ENCODE results near the genes LAMTOR5, CD53, CHI3L2 and RAP1A.

DNA sequence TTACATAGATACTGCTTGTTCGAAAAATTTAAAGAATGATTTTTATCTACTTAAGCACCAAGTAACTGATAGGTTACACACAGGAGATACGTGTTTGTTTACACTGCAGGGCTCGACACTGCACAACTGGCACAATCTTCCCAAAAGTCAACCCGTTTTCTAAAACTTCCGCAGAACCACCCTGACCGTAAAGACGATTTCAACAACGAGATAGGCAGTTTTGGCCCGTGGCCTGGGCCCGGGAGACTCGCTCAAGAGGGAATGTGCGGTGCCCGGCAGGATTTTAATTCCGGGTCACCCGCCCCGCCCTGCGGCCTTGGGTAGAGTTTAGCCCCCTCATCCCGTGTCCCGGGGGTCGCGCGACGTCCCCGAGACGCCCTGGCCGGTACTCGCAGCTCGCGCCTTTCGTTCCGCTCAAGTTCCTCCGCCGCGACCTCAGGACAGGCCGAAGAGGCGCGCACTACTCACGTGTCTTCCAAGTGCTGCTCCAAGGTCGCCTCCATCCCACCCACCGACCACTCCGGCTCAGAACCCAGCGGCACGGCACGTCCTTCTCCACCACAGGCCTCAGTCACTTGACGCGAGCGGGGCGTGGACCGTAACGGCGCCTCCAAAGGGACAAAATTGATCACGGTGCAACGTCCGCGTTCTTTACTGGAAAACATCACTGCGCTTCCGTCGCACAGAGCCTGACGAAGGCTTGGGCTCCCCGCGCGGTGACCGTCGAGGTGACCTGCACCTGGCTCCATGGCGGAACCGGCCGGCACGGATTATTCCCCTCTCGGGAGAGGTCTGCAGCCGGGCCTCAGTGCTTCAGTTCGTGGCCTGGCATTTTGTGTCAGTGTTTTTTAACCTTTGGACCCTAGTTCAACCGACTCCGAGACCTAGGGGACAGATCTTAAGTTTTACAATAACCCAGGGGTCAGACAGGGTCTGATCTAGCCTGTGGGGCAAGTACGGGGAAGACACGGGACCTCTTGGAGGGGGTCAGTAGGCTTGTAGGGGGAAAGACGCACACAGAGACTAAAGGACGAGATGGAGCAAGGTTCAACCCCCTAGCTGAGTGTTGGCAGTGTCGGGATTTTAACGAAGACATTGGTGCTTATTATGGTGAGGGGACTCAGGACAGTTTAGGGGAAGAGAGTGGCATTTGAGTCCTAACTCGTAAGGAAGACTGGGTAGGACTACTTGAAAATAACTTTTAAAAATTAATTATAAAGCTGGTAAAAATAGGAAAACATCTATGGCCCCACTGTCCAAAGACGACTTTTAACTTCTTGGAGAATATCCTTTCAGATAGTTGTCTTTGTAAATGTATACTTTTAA is at the start of gene LAMTOR5:
Gene LAMTOR5 (minus strand): TSS at position 577 of the 1,326 bp plus-strand sequence.
- PRO-cap, result bidirectional peak, plus-strand start at position 692 of the sequence, minus-strand start at position 577 of the sequence

DNA sequence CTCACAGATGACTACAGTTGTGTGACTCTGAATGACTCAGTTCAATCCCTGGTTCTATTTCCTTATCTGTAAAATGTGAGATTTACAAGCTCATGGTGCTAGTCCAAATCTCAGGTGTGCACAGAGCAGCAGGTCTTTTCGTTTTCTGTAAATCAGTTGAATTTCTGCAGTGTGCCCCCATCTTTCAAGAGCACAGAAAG is 26.3 kb downstream of the PROK1 start:
- PRO-cap, result no peak

DNA sequence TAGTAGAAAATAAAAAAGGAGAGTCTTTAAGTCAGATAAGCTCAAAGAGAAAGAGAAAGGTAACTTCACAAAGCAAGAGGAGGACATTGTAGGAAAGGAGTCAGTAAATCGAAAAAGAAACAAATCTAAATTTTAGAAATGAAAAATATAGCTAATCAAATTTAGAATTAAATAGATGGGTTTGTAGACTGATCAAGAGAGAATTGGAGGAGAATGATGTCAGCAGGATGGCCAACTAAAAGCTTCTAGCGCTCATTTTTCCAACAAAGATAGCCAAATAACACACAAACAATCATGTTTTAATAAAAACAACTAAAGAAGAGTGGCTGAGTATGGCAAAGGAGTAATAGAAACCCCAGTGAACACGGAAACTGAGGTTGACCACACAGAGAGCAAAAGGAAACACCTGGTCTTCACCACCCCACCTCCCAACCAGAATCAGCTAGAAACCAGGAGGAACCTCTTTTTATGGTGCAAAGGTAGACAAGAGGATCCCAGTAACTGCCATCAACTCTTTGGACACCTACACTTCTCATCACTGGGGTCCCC is 85.9 kb upstream of the CD53 start:
- PRO-cap, result no peak

DNA sequence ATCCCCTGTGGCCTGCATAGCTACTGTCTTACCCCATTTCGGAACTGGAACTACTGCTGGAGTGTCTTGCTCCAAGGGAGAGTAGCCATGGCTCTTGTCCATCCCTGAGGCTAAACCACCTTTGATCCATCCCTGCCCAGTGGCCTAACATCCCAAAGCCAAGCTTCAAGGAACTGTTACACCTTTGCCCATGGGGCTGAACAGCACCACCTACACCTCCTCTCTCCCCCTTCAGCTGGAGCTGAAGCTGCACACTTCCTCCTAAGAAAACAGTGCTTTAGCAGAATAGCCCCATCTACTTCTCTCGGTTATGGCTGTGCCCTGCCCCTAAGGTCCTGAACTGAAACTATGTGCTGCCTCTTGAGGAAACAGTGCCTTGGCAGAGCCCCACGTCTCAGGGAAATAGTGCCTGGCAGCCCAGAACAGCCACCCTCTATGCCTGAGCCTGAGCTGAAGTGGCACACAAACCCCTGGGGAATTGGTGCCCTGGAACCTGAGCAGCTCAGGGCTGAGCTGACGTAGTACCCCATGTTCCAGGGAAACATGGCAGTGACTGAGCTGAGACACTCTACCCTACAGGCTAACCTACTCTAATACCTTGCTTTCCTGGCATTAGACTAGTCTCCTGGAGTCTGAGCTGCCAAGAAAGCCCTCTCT is 85.2 kb upstream of the CD53 start:
- PRO-cap, result no peak

GRCh38 chr1:110872235-110873358 is at the start of gene CD53:
Gene CD53 (plus strand): TSS chr1:110873148.
- PRO-cap, result no peak

GRCh38 chr1:110899380-110899813 is 26.4 kb downstream of the CD53 start:
- PRO-cap, result no peak

DNA sequence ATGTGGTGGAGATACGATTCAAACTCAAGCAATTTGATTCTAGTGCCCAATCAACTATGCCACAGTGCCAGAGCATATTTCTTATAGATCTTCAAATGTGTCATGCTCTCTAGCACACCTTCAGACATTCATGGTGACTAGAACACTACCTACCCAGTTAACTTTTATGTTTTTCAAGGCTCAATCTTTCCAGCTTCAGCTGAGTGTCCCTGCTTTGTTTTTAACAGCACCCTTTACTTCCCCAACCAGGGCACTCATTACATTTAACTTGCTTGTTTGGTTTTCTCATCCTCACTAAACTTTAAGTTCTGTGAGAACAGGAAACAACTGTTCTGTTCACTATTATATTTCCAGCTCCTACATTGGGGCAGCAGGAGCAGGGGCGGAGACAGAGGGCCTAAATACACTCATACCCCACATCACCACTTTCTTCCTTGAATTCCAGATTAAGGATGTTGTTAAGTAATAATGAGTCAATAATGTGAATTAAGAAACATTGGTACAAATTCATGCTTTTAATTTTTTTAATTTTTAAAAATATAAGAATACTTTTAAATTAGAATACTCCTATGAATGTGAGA is 6.1 kb downstream of the DRAM2 start:
- PRO-cap, result no peak

- PRO-cap, result no peak
Measured at GRCh38 chr1:111192909-111193810, 7.3 kb downstream of the DENND2D start.

DNA sequence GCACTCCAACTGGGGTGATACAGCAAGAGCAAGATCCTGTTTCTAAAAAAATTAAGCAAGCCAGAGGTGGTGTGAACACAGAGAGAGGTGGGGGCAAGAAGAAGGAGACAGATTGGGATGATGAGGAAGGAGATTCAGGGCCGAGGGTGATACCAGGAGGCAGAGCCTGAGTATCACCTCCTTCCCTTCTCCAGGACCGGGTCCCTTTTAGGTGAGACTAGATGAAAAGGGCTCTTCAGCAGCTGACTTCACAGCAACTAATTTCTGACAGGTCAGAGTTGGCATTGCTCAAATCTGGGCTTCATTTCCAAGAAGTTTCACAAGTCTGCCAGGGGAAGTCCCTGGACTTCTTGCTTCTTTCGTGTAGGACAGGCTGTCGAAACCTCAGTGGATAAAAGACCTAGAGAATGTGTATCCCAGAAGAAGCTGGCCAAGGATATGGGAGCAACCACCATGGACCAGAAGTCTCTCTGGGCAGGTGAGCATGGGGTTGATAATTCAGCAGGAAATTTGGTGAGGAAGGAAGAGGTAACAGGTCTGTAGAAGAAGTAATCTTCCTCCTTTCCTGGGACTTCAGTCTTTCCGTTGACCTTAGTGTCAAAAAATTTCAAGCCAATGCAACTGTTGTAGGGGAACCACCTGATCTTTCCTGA is at the start of gene CHI3L2:
Gene CHI3L2 (plus strand): TSS at position 422 of the 653 bp plus-strand sequence.
- PRO-cap, result no peak

DNA sequence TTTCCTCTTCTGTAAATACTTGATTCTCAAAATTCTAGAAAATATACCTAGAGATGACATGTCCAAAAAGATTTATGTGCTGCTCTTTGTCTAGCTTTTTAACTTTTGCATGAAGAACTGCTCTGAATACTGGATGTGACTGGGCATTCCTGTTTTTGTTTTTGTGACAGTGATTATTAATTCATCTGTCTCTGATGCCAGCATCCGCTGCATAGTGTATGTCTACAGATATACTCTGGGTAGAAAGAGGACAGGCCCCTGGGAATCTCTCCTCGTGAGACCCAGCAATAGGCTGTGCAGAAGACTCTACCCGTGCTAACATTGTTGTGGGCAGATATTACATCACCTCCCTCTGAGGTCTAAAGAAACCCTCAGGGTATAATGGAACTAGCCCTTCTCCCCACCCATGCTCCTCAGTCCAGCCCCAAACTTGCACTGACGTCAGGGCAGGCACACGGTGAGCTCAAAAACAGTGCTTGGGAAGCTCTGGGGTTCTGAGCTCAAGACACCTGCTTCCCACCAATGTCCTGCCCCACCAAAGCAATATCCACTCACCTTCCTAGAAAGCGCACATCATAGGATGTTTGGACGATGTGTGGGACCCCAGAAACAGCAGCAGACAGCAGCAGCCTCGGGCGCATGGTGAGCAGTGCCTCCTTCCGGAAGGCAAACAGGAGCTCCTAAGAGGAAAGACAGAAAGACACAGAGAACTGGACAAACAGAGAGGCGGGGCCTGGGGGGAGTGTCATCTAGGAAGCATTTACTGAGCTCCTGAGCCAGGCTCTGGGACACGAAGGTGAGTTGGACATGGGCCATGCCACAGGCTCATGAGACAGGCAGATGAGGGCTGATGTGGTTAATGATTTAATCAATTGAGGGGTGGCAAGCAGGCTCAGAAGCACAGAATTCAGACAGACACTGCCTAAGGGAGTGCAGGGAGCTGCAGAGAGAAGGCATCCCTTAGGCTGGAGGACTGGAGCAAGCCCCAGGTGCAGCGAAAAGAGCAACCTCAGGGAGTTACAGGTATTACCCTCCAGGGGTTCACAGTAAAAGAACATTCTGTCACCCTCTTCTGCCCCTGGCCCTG is 4.8 kb downstream of the OVGP1 start:
- PRO-cap, result no peak

- PRO-cap, result no peak
Measured at GRCh38 chr1:111435443-111435855, 7.9 kb upstream of the OVGP1 start.

DNA sequence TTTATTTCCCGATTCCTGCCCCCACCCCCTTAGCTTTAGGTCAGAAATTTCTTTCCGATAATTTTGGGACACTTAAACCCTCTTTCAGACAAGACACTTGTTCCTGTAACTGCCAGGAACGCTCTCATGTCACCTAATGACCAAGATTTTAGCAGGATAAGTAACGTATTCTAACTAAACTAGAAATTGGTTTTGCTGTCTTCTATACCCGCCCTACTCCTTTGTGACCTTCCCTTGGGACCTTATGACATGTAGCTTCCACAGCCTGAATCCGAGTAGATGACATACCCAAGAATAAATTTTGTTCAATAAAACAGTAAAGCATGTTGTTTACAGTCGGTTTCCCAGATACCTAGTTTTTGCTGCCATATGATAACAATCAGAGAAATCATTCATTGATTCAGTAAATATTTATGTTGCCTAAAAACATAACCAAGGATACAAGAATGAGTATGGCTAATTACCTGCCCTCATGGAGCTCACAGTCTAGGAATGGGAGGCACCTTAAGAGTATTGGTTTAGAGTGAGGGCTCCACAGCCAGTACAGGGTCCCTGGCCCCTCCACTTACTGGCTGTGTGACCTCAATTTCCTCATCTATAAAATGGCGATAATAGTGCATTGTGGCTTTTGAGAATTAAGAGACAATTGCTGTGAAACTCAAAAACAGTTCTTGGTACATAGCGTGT is 799 bp downstream of the ATP5PB start:
- PRO-cap, result no peak

DNA sequence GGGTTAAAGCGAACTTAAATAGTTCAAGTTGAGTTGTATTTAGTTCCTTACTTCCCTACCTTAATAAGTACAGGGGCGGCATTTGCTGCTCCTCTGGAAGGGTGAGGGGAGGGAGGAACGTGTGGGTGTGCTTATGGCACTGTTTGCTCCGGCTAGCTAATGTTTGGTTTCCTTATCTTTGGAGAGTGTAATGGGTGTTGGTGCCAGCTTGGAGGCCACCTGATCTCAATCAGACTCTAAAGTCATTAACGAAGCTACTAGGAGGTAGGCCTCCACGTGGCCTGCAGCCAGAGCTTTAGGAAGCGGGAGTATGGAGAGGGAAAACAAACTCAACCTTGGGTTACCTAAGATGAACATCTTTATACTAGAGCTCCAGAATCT is 43.1 kb upstream of the RAP1A start:
- PRO-cap, result no peak

DNA sequence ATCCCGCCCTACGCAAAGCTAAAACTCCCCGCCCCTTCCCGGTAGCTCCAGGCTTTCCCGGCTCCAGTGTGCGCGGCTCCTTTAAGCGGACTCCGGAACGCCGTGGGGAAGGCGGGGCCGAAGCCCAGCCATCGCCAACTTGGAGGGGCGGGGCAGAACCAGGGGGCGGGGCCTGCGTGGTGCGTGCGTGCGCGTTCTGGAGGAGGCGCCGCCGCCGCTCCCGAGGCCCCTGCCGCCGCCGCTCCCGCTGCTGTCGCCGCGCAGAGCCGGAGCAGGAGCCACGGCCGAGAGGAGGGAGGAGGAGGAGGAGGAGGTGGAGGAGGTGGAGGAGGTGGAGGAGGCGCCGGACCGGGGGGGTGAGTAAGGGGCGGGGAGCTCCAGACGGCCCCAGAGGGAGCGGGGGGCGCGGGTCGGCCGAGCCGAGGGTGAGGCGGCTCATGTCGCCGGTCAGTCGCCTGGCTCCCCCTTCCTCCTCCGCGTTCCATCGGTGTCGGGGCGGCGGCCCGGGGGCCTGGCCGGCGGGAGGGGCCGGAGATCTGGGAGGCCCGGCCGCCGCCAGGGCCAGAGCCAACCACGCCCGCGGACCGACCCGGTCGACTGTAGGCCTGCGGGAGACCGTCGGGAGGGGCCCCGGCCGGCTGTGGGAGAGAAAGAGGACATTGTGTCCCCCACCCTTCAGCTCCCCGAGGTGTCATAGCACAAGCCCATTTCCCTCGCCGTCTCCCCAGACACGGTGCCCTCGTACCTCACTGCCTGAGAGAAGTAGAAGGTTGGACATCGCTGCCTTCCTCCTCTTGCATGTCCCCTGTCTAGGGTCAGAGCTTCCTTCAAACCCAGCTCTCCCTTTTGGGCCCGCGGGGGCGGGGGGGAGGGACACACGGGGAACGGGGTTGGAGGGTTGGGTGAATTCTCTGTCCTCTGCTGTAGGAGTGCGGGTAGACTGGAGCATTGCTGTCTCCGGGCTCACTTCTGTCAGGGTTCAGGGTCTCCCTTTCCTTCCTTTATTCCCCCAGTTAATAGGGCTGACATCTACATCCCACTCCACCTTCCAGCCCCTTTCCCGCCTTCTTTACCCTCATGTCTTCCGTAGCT is at the start of gene RAP1A:
Gene RAP1A (plus strand): TSS at position 211 of the 1,092 bp plus-strand sequence.
- PRO-cap, result bidirectional peak, plus-strand start at position 250 of the sequence, minus-strand start at position 83 of the sequence; bidirectional peak, plus-strand start at position 564 of the sequence, minus-strand start at position 595 of the sequence; bidirectional peak, plus-strand start at position 948 of the sequence, minus-strand start at position 817 of the sequence

- PRO-cap, result no peak
Measured at GRCh38 chr1:111690128-111690486, 49.1 kb downstream of the INKA2 start.

DNA sequence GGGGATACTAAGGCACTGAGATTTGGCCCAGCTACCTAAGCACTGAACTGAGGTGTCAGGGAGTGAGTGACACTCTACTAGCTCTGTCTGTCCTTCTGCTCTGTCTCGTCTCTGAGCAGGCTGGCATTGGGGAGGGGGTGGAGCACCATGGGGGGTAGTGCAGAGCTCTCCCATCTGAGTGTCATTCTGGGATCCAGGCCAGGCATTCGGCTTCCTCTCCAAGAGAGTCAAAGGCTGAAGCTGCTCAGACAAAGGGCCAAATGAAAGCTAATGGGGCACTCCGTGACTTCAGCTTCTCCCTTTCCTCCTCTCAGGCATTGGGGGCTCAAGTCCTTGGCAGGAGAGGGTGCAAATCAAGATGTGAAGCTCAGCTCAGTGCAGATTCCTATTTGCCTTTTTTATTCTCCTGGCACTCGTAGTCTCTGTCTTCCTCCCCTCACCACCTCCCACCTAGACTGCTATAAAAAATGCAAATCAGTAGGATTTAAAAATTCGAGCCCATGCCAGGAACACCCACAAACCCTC is 2.2 kb downstream of the INKA2 start:
- PRO-cap, result bidirectional peak, plus-strand start at position 259 of the sequence, minus-strand start at position 97 of the sequence

- PRO-cap, result no peak
Measured at GRCh38 chr1:111737582-111738167, 1.5 kb downstream of the INKA2 start.

- PRO-cap, result no peak
Measured at GRCh38 chr1:111887241-111887705, 102.2 kb downstream of the KCND3 start.

- PRO-cap, result no peak
Measured at GRCh38 chr1:111920121-111921137, 69.0 kb downstream of the KCND3 start.

- PRO-cap, result no peak
Measured at GRCh38 chr1:111947920-111948517, 41.4 kb downstream of the KCND3 start.

All from left ventricle myocardium (tissue), 1 donor.